ENCODE data around the genes DESI1 and TCF20.

DNA sequence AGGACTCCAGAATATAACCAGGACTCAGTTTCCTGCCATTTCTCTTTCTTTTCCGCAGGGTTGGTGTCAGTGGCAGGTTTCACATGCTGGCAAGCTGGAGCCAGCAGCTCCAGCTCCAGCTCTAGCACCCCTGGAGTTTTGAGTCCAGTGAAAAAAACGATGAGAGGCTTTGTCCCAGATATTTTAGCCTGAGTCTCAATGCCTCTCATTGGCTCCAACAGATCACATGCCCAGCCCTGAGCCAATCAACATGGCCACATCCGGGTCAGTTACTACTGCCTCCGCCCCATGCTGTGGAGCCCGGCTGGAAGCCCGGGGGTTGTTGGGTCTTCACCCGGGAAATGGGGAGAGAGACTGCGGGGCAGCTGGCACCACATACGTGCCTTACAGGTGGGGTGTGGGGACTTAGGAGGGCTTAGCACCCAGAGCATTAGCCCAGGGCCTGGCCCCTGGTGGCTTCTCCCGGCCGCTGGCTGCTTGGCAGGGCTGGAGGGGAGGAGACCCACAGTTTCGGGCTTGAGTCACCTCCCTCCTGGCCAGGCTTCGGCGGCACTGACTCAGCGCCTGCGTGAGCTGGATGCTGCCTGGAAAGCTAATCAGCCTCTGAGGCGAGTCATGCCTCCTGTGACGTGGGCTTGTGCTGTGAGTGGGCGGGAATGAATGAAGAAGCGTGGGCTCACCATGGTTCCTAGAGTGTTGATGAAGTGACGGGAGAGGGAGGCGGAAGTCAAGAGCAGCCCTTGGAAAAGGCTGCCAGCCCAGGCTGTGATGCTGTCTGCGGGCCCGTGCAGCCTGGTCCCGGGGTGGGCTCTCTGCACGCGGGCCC is 15.3 kb upstream of the MRTFA start:
- RRBS = 6% methylated on average over 8 of the region's 27 CpGs

DNA sequence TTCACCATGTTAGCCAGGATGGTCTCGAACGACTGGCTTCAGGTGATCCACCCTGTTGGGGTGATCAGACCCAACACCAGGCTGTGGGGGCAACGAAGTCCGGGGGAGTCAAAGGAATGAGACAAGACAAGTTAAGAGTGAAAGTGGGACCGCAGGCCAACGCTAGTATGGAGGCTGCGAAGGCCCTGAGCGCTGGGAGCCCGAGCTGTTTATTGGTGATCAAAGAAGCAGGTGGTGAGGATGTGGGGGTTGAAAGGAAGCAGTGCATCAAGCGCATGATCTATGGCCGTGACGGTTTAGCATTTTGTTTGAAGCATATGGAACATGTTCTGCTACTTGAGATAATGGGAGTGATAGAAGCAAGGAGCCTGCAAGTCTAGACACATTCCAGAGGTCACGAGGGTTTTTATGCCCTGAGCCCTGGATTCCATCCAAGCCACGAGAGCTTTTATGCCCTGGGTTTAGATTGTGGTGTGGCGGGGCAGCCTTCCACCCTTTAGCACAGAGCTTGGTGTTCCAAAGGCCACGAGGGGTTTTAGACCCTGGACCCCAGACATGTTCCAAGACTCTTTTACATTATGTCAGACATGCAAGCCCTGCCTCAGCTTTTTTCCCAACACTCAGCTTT is 49.5 kb downstream of the MCHR1 start:
- RRBS = no CpG with 5 or more reads among the region's 16 CpGs

- RRBS = no CpG with 5 or more reads among the region's 5 CpGs
Measured at GRCh38 chr22:40750725-40751759, 68.1 kb downstream of the SLC25A17 start.

DNA sequence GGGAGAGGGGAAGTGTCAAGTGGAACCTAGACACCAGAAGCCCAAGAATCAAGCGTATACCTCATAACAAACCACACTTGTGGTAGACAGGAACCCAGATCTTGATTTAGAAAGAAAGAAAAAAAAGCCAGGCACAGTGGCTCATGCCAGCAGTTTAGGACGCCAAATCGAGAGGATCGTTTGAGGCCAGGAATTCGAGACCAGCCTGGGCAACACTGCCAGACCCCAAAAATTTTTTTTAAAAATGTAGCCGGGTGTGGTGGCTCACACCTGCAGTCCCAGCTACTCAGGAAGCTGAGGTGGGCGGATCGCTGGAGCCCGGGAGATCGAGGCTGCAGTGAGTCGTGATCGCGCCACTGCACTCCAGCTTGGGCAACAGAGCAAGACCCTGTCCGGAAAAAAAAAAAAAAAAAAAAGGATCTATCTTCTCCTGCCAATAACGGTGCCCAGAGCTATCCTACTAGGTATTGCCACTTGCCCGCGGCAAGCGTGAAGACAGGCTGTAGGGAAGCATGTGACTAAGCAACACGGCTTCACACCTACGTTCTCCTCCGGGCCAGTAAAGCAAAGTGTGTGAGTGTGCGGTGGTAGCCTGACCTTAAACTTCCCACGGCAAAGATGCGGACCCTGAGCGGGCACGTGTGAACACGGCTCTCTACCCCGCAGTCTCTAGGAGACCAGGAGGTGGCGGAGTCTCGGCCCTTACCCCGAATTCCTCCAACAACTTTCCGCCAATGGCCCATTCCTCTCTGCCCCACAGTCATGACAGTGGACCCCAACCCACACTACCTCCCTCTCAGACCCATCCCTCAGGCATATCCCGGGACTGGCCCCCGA is 617 bp downstream of the SLC25A17 start:
- RRBS = 0% methylated on average over 2 of the region's 34 CpGs

GRCh38 chr22:41020881-41021454 is 69.8 kb downstream of the RBX1 start:
- RRBS = no CpG with 5 or more reads among the region's 15 CpGs

- RRBS = 6% methylated on average over 33 of the region's 94 CpGs
Measured at GRCh38 chr22:41237281-41238269, 3.2 kb downstream of the CHADL start.

DNA sequence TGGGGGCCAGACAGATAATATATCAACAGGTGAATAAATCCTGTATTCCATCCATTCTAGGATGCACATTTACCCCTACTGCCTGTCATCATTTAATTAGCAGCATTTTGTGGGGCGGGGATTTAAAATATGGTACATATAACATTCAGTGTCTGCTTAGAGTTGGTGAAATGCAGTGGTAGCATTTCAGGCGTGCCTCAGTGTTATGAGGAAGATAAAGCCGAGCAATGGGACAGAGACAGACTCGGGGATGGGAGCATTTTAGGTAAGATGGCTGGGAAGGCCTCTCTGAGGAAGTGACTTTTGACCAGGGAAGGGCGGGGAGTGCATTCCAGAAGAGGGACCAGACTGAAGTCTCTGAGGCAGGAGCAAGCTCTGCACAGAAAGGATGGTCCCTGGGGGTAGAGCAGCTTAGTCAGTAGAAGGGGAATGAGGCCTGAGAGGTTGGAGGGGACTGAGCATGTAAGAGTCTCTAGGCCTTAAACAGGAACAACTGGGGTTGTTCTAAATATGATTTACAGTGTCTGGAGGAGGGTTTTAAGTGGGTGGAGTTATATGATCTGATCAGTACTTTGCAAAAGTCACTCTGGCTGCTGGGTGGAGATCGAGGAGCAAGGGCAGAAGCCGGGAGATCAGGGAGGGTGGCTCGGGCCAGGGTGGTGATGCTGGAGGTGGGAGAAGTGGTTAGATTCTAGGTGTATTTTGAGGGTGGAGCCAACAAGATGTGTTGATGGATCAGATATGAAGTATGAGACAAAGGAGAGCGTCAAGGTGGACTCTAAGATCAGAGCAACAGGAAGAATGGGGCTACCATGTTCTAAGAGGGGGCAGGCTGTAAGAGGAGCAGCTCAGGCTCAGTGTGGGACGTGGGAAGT is 31.7 kb upstream of the TEF start:
- RRBS = no CpG with 5 or more reads among the region's 10 CpGs

- RRBS = 58% methylated on average over 5 of the region's 13 CpGs
Measured at GRCh38 chr22:41359886-41360548, 21.7 kb upstream of the TEF start.

DNA sequence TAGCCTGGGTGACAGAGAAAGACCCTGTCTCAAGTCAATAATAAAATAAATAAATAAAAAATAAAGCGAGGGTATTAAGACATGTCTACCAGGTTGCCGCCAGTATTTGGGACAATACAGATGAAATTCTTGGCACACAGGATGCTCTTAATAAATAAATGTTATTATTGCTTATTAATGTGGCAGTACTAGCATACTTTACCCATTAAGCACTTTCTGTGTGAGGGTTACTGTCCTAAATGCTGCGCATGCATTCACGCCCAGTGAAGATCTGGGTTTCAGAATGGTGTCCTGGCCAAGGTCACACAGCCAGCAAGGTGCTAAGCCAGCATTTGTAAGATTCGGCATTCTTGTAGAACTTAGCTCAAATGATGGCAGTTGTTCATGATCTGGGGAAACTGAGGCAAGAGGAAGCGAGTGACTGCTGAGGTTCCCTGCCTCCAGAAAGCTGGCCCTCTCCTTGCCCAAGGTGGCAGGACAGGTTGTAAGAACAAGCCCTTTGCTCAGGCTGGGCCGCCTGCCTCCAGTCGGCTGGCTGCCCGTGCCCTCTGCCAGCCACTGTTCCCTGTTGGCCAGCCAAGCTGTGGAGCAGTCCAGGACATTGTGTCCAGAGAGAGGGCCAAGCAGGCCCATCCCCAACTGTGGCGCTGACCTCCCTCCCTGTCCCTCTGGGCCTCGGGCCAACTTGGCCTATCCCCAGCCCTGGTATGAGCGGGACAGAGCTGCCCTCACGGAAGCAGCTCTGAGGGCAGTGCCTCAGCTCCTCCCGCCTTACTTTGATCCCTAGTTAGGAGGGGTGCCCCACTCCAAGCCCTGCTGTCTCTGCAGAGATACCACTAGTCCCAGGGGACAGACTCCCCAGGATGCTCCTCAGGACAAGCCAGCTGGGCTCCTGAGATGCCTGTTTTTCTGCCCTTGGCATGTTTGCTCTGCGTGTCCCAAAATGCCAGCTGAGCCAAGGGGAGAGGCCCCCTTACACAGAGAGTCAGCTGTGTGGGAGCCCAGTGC is 28.8 kb downstream of the TOB2 start:
- RRBS = no CpG with 5 or more reads among the region's 15 CpGs

- RRBS = 5% methylated on average over 29 of the region's 64 CpGs
Measured at GRCh38 chr22:41447447-41448234, 1.0 kb upstream of the TOB2 start.

- RRBS = 7% methylated on average over 28 of the region's 41 CpGs
Measured at GRCh38 chr22:41620595-41621123, at the start of gene DESI1. Gene DESI1, minus strand, starts transcription at chr22:41621043.

DNA sequence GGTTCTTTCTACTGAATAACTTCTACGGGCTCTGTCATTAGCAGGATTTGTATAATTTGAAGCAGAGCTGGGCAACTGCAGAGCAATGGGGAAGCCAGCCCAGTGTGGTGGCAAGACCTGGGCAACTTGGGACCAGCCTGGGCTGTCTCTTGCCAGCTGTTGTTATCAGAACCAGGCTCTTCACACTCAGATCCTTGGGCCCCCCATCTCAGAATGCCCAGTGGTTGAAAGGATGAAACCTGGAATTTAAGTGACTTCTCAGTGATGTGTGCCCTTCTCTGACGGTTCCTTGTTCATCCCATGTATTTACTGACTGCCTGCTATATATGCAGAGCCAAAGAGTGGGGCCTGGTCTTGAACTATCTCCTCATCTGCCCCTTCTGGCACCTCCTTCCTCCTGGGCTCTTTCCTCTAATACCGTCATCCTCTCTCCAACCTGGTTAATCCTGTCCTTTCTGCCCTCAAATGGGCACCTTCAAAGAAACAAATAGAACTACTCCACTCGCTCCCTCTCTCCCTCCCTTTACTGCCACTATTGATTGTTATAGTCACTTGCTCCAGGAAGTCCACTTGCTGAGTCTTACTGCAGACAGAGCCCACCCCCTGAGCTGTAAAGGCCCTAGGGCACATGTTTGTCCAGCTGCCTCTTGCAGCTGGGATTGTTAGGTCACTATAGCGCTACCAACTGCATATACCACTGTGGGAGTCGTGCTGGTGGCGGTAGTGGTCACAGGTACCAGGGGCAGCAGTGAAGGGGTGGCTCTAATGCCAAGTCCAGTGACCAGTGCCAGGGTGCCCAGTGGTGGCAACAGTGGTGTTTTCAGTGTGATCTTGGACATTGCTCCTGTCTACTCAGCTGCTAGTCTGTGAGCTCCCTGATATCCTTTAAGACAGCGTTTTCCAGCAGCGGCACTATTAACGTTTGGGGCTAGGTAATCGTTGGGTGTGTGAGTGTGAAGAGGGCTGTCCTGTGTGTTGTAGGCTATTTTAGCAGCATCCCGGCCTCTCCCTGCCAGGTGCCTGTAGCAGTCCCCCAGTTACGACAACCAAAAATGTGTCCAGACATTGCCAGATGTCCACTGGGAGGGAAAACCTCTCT is 4.5 kb upstream of the SREBF2 start:
- RRBS = no CpG with 5 or more reads among the region's 13 CpGs

DNA sequence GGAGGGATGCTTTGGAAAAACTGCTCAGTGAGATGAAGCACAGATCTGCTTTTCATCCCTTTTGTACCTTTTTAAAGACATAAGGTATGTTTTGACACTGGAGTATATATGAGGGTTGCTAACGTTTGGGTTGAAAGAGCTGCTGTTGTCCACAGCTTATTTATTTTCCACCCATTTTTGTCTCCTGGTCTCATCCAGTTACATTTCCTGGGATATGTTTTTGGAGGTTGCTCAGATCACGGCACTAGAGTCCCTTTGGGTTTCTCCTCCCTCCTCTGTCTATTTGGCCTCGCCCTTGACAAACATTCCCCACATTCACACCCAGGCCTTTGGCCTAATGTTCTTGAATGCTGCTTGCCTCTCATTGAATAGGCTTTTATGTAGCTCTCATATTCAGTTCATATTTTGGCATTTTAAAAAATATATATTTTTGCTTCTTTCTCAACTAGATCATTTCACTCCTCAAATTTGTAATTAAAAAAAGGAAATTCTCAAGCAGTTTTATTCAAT is 8.4 kb downstream of the SREBF2 start:
- RRBS = no CpG with 5 or more reads among the region's 3 CpGs

DNA sequence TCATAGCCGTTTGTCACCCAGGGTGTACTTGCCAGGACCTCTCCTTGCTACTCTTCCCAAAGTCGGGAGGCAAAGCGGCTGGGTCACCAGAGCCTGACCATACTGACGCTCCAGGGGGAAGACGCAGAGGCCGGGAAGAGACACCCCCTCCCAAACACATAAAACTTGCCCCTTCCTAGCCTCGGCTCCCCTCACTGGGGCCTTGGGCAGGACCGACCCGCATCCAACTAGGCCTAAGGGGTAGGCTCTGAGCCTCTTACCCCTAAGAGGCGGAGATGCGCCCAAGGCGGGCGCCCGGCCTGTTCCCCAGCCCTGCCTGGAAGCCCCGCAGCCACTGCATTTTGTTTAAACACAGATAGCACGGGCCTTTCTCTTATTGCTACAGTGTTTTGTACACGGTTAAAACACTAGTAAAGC is 483 bp upstream of the SMDT1 start:
- RRBS = no CpG with 5 or more reads among the region's 17 CpGs

- RRBS = no CpG with 5 or more reads among the region's 13 CpGs
Measured at GRCh38 chr22:42091330-42091771, 779 bp upstream of the NDUFA6 start.

DNA sequence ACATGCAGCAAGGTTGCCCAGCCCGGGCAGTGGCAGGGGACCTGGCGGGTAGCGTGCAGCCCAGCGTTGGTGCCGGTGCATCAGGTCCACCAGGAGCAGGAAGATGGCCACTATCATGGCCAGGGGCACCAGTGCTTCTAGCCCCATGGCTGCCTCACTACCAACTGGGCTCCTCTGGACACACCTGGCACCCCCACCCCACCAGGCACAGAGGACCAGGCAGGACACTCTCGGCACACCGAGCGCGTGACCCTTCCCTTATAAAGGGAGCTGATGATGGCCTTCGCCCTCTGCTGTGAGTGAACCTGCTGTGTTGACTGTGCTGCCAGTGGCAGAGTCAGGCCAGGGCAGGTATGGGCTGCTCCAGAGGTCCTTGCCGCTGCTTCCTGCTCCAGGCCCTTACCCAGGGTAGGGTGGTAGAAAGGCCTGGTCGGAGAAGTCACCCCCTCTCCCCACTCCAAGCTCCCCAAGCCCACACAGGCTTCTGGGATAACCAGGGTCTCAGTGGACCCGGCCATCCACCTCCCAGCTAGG is 13.8 kb upstream of the CYP2D6 start:
- RRBS = no CpG with 5 or more reads among the region's 13 CpGs

DNA sequence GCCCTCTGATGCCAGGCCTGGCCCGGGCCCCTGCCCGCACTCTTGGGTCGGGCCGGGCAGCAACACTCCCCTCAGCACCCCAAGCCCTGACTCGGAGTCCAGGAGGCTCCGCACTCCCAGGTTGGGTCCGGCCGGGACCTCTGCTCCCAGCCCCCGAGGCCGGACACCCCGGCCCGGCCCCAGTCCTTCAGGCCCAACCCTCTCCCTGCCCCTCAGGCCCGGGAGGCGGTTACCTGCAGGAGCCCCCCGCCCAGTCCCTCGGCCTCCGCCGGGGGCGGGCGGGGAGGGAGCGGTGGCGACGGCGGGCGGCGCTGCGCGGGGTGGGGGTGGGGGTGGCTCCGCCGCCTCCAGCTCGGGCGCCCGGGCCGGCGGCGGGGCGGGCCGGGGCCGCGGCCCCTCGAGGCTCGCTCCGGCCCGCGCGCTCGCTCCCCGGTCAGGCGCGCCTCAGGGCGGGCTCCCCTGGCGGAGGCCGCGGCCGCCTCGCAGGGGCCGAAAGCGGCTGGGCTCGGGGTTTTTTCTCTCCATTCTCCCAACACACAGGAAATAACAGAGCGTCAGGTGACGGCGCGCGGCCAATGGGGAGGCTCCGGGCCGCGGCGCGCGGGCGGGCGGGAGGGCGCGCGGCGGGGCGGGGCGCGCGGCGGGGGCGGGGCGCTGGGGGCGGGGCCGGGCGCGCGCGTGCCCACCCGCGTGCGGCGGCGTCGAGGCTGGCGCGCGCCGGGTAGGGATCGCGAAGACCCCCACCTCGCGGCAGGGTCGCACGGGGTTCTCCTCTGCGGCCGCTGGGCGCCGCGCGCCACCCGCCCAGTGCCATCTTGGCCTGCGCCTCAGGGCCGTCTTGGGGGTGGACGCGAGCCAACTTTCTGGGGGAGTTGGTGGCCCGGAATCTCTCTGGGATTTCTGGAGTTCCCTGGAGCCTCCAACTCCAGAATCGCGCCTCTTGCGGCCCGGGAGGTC is at the start of gene TCF20:
TCF20 (minus strand) TSS at position 548 of the 957 bp plus-strand sequence.
- RRBS = 5% methylated on average over 37 of the region's 121 CpGs

DNA sequence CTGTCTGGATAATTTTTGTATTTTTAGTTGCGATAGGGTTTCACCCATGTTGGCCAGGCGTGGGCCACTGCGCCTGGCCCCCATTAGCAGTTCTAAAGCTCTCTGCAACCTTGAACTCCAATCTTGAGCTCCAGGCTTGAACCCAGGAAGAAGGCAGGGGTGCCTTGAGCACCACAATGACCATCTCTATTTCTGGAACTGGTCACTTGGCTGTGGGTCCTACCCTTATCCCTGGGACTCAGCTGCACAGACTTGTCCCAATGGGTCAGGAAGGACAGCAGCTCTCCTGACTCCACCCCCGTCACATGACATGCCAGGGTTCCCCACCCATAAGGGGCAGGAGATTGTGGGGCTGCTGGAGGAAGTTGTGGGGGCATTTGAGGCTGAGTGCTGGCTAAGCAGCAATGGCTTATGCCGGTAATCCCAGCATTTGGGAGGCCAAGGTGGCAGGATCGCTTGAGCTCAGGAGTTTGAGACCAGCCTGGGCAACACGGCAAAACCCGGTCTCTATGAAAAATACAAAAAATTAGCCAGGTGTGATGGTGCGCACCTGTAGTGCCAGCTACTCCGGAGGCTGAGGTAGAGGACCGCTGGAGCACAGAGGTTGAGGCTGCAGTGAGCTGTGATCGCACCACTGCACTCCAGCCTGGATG is 56.2 kb downstream of the NFAM1 start:
- RRBS = 96% methylated on average over 1 of the region's 12 CpGs

DNA sequence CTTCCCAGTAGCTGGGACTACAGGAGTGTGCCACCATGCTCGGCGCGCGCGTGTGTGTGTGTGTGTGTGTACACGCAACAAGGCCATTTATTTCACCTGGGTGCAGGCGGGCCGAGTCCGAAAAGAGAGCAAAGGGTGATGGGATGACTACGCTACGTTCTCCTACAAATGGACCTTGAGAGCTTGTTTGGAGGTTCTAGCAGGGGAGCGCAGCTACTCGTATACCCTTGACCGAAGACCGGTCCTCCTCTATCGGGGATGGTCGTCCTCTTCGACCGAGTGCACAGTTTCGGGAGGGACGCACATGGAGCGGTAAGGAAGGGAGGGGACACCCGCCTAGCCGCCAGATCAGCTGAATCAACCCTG is 11.1 kb downstream of the SERHL2 start:
- RRBS = no CpG with 5 or more reads among the region's 24 CpGs

GRCh38 chr22:42577670-42578179 is 24.0 kb downstream of the SERHL2 start:
- RRBS = no CpG with 5 or more reads among the region's 13 CpGs

Measured in OVCAR3 (cell line).